UCH-1 (cell line): ENCODE results near the gene MYF5.

- RRBS = no CpG with 5 or more reads among the region's 4 CpGs
These were observed 1.2 kb downstream of the BBS10 start for GRCh38 chr12:76346907-76347445.

GRCh38 chr12:76422978-76423602 lies 74.9 kb upstream of the BBS10 start:
- RRBS = no CpG with 5 or more reads among the region's 5 CpGs

DNA sequence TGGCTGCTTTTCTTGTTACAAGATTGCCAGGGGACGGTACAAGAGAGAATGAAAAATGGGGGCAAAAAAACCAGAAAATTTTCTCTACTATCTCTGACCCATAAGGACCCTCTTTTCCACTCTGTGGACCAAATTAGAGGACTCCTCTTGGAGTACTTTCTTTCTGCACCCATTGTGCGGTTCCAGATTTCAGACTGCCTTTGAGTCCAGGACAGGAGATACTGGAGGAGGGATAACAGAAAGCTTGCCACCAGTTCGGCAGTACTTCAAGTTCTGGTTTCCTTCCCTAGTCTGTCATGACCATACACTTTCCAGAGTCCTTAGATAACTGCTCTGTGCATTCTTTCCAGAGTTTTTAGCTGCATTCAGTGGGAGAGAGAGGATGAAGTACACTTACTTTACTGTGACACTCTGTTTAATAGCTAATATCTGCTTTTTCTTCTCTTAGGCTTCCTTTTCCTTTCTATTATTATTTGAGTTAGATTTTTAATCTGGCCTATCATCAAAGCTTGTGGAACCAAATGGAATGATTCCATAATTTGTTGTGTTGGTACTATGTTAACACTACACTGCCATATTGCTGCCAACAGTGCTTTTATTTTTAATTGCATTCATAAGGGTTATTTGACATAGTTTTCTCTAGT lies 54.8 kb upstream of the OSBPL8 start:
- RRBS = no CpG with 5 or more reads among the region's 3 CpGs

- RRBS = no CpG with 5 or more reads among the region's 27 CpGs
These were observed 80.8 kb downstream of the E2F7 start for GRCh38 chr12:76984527-76985014.

DNA sequence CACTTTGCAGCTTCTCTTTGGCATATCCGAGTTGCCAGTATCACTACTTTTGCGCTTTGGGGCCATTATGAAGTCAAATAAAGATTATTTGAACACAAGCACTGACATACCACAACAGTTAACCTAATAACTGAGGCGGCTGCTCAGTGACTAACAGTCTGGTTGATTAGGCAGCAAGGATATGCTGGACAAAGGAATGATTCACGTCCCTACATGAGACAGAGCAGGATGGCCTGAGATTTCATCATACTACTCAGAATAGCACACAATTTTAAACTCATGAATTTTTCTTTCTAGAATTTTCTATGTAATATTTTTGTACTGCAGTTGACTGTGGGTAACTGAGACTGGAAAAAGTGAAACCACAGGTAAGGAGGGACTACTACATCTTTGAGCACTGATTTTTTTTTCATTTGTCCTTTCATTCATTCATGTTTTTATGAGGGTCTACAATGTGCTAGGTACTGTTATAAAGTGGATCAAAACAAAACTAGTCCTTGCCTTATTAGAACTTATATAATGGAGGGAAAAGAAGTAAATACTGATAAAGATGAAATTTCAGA lies 57.0 kb upstream of the E2F7 start:
- RRBS = no CpG with 5 or more reads among the region's 4 CpGs

GRCh38 chr12:77726694-77727527 lies 103.8 kb upstream of the NAV3 start:
- RRBS = no CpG with 5 or more reads among the region's 6 CpGs

DNA sequence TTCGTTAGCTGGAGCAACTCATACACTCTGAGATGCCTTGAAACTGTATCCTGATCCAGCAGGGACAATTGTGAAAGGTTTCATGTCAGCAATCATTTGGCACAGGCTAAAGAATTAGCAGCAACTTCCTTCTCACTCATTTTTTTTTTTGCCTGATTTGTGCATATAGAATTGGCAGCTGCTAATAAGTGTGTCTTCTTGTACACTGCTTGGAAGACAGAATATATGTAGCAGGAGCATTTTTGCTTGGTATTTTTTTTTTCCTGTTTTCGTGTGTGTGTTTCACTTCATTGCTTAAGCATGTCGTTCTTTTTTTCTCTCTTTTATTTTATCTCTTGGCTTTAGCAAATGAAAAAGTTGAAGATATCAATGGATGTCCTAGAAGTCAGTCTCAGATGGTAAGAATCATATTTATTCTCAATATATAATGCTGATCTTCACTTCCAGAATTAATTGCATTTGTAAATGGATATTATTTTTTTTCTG lies 110.1 kb downstream of the NAV3 start:
- RRBS = no CpG with 5 or more reads among the region's 3 CpGs

DNA sequence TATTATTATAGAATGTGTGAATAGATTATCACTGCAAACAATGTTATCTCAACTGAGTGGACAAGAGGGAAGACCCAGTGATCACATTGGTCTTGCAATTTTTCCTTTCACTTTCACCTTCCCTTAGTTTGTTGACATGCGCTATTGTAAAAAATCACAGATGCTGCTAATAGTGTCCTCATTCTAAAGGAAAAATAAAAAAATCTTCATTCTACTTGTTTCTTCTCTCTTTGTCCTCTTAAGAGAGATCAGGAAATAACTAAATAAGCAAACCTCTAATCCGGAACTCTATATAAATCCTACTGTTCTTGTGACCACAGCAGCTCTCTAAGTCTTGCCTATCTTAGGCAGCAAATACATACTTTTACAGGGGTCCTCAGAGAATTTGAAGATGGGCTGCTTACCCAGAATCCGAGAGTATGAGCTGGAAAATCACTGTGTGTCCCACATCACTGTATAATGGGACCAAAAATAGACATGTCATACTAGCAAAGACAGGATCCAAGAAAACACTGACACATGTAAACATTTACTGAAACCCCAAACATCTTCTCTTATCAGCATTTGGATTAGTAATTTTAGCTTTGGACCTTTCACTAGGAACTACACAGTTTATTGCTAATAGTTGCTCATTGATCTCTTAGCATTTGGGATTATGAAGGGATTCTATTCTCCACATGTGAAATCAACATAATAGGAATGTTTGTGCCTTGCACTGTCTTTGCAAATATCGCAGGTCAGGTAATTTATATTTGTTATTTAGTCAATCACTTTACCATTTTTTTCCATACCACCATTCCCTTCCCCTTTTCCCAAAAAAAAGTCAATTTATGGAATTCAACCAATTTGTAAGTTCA lies 257.9 kb downstream of the NAV3 start:
- RRBS = no CpG with 5 or more reads among the region's 4 CpGs

GRCh38 chr12:79542000-79542619 lies 148.7 kb downstream of the PAWR start:
- RRBS = no CpG with 5 or more reads among the region's 13 CpGs

- RRBS = no CpG with 5 or more reads among the region's 7 CpGs
These were observed 138.7 kb downstream of the PAWR start for GRCh38 chr12:79551892-79552541.

DNA sequence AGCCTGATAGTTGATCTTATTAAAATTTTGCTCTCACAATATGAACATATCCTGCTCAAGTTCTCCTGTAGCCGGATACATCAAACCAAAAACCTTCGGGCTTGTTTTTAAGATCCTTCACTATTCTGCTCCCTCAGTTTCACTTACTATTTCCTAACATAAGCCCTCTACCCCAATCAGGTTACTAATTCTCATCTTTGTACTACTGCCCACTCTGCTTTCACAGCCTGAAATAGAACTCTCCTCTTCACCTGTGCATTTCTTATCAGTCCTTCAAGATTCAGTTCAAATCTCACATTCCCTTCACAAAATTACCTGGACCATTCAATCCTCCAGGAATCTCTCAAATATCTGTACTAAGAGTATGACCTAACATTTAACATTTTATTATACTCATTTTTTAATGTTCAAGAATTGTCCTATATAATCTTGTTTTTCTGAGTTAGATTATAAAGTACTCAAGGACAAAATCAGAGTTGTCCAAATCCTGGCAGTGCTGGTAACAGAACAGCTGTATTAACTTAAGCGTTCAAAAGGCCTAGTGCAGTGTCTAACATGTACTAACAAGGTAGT lies 14.1 kb downstream of the PAWR start:
- RRBS = no CpG with 5 or more reads among the region's 3 CpGs

- RRBS = no CpG with 5 or more reads among the region's 9 CpGs
These were observed 832 bp upstream of the PPP1R12A start for GRCh38 chr12:79935650-79936207.

DNA sequence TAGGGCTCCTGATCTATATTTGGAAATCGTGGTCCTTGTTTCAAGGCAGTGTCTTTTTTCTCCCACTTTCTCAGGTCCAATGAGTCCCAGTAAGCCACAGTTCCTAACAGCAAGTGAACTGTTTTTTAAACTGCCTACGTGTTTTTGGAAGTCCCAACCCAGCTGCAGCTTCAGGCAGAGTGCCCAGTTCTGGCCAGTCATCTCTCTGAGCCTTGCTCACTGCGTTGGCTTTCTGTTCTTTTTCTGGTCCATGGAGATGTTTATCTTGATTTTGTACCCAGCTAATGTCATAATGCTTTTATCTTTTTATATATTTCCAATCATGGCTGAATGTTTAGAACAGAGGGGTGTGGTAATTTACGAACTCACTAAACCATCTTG lies 46.3 kb upstream of the OTOGL start:
- RRBS = no CpG with 5 or more reads among the region's 4 CpGs

DNA sequence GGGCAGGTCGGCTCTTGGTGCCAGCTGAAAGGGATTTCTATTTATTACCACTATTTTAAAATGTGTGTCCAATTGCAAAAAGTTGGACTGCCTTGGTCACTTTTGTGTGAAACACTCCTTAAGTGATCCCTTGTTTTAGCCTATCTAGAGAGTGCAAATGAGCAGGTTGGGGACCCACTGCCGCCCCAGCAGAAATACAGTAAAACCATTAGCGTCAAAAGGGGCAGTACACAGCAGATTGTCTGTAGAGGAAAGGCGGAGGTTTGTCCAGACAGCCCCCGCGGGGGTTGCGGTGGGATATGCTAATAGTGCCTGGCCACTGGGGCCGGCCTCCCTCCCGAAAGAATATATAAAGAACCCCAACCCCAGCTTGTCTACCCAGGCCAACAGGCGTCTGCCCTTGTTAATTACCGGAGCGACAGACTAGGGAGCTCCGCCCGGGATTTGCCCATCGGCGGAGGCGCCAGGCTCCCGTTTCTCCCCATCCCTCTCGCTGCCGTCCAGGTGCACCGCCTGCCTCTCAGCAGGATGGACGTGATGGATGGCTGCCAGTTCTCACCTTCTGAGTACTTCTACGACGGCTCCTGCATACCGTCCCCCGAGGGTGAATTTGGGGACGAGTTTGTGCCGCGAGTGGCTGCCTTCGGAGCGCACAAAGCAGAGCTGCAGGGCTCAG lies at the start of gene MYF5:
Gene MYF5 (plus strand): TSS at position 377 of the 676 bp plus-strand sequence.
- RRBS = 69% methylated on average over 2 of the region's 31 CpGs

DNA sequence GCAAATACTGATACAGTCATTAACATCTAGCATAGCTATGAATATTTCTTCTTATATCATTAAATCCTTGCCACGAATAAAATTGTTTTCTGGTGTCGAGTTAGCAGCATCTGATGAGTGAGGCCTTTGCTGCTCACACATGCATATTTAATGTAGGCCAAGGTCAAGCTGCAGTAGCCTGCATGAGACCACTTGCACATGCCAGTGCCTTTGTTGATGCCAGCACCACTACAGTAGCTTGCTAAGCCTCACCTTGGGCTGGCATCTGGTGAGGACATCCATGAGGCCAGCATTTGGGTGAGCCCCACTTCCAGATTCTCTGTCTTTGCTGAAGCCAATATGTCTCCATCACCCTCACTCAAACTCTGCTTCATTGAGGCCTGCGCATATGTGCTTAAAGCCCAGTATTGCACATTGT lies 8.1 kb downstream of the CCDC59 start:
- RRBS = no CpG with 5 or more reads among the region's 3 CpGs

GRCh38 chr12:85835719-85836088 lies 505 bp downstream of the RASSF9 start:
- RRBS = no CpG with 5 or more reads among the region's 2 CpGs

DNA sequence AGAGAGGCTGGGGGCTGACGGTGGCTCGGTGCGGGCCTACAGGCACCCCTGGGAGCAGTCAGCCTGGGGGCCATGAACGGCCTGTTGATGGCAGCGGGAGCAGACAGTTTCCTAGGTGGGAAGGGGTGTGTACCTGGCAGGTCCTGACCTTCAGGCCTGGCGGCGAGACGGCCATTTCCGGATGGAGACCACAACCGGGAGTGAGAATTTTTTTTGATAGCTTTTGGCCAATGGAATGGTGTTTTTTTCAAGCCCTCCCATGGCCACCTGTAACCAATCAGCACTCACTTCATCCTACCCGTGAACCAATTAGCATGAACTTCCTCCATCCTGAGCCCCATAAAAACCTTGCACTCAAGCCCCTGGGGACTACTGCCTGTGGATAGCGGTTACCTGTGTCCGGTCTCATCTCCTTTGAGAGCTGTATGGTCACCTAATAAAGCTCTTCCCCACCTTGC lies 344.9 kb upstream of the MGAT4C start:
- RRBS = no CpG with 5 or more reads among the region's 13 CpGs

GRCh38 chr12:86712379-86712860 lies 456.2 kb upstream of the MGAT4C start:
- RRBS = no CpG with 5 or more reads among the region's 4 CpGs

- RRBS = no CpG with 5 or more reads among the region's 4 CpGs
These were observed 208.3 kb downstream of the C12orf50 start for GRCh38 chr12:87820723-87821387.